Measurements from ENCODE around the gene MAT2B.

- PRO-cap, result no peak
These were observed 85.5 kb downstream of the PTTG1 start for GRCh38 chr5:160507136-160507517.

DNA sequence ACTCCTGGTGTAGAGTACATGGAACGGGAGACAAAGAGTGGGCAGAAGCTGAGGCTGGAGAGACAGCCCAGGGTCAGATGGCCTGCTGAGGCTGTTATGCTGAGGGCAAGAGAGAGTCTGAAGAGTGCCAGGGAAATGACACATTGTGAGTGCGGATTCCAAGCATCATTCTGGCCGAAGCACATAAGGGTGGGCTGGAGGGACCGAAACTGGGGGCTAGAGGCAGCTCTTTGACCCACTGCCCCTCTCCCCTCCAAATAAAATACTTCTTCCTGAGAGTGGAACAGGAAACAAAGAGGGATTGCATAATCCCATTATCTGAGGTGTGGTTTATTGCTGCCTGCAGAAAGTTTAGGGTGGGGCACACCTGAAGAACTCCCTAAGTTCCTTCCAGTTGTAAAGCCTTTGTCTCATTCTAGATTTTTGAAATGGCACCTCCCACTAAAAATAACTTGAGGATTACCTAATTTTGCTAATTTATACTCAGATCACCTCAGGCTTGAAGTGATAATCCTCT lies 158.0 kb downstream of the ATP10B start:
- PRO-cap, result unidirectional peak, minus-strand start at position 258 of the sequence

DNA sequence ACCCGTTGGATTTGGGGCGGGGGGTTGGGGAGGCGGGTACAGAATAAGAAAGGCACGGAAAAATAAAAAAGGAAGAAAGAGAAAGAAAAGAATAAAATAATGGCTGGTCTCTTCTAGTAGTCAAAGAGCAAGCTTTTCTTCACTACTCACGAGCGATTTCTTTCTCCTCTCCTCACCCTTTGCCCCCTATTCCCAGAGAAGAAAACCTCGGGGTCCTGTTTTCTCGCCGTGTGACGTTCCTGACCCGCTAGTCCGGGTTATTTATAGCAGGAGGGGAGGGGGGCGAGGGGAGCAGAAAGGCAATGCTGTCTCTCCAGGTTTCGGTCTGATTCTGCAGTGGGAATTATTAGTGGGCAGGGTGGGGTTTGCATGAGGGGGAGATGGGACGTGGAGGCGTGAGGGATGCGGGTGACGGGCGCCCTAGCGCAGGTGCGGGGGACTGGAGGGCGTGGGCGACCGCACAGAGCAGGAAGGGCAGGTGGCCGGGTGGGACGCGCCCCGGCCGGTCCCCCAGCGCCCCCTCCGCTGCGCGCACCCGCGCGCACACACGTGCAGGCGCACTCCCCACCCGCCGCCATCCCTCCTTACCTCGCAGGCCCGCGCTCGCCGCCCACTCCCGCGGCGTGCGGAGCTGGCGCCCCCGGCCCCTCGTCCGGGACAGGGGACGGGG lies 911 bp upstream of the GABRB2 start:
- PRO-cap, result no peak

DNA sequence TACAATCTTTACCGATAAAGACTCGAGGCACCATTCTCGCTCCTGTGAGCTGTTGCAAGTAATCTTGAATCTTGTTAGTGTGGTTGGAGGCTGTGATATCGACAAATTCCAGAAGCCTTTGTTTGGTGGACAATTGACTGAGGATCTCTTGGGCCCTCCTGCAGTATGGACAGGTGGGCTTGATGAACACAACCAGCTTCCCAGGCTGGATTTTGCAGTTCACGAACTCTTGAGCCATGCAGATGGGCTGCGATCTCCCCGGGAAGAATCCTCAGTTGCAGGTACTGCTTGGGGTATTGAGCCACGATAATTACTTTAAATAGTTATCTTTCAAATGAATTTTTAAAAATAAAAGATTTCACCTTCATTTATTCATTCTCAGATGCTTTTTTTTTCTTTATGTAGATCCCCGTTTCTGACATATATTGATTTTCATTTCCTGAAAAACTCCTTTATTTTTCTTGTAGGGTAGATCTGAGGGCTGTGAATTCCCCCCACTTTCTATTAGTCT lies 66.1 kb downstream of the GABRA6 start:
- PRO-cap, result no peak

- PRO-cap, result bidirectional peak, plus-strand start at chr5:163437628, minus-strand start at chr5:163437294
These were observed 458 bp upstream of the CCNG1 start for GRCh38 chr5:163436833-163437441.

- PRO-cap, result no peak
These were observed 22.2 kb downstream of the HMMR start for GRCh38 chr5:163482519-163483214.

- PRO-cap, result bidirectional peak, plus-strand start at chr5:163505579, minus-strand start at chr5:163505446; bidirectional peak, plus-strand start at chr5:163505997, minus-strand start at chr5:163505898
These were observed at the start of gene MAT2B for GRCh38 chr5:163505084-163506105. Gene MAT2B, plus strand, starts transcription at chr5:163505619.

DNA sequence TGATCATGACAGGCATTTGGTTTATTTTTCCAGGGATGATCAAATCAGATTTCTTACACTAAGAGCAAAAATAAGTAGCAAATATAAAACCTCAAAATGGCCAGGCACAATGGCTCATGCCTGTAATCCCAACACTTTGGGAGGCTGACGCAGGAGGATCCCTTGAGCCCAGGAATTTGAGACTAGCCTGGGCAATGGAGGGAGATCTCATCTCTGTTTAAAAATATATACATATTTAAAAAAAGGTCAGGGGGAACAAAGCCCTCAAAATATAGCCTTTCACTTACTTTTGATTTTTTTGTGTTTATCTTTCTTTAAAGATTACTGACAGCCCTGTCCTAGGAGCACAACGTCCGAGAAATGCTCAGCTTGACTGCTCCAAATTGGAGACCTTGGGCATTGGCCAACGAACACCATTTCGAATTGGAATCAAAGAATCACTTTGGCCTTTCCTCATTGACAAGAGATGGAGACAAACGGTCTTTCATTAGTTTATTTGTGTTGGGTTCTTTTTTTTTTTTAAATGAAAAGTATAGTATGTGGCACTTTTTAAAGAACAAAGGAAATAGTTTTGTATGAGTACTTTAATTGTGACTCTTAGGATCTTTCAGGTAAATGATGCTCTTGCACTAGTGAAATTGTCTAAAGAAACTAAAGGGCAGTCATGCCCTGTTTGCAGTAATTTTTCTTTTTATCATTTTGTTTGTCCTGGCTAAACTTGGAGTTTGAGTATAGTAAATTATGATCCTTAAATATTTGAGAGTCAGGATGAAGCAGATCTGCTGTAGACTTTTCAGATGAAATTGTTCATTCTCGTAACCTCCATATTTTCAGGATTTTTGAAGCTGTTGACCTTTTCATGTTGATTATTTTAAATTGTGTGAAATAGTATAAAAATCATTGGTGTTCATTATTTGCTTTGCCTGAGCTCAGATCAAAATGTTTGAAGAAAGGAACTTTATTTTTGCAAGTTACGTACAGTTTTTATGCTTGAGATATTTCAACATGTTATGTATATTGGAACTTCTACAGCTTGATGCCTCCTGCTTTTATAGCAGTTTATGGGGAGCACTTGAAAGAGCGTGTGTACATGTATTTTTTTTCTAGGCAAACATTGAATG lies 12.8 kb downstream of the MAT2B start:
- PRO-cap, result no peak

DNA sequence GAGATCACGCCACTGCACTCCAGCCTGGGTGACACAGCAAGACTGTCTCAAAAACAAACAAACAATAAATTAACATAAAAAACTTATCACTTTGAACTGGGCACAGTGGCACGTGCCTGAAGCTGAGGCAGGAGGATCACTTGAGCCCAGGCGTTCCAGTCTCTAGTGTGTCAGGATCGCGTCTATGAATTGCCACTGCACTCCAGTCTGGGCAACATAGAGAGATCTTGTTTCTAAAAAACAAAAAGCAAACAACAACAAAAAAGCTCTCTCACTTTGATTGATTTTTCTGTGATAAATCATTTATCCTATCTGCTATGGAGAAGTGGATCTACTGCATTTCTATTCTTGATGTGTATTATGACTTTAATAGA lies 236.3 kb downstream of the MAT2B start:
- PRO-cap, result no peak

DNA sequence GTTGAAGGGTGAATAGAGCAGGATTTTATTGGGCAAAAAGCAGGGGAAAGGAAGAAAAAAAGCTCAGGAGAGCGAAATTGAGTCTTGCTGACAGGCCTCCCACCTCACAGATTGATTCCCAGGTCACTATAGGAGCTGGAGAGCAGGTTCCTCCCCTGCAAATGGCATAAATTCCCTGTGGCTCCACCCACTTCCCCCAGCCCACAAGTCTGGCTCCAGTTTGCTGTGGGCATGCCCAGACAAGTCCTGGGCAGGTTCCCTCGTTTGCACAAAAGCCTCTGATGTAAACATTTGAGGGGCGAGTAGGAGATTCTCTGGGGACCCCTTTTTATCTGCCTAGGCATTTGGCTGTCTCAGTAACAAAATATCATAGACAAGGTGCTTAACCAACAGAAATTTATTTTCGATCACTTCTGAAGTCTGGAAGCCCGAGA lies 614.4 kb downstream of the MAT2B start:
- PRO-cap, result no peak

GRCh38 chr5:166073938-166074299 lies 904.9 kb upstream of the TENM2 start:
- PRO-cap, result no peak

- PRO-cap, result no peak
These were observed 654.0 kb upstream of the TENM2 start for GRCh38 chr5:166324837-166325242.

DNA sequence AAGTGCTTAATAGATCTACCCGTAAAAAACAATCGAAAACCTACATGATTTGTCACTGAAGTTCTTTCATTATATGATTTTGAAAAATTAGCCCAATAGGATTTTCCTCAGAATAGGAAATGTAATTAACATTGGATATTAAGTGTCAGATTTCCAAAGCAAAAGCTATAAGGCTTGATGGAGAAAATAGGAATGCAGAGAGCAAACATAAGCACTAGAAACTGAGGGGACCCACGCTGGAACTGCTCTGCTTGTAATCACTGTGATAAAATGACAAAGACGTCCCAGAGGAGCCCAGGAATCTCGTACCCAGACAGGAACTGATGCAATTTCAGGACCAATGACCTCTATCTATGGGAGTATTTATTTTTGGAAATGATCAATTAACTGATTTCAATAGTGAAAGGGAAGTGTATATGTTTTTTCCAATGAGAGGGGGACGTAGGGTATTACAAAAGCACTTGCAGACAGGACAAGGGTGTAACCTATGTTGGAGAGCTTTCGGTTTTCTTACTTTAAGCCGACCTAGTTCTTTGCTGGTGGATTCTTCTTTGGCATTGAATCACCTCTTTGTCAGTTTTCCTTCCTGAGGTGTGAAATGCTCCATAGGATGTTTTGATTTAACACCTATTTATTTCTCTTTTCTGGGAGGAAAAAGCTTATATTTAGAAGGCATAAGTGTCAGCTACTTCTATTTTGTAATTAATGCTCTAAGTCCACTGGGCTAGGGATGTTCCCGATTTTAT lies 598.2 kb downstream of the TENM2 start:
- PRO-cap, result no peak

GRCh38 chr5:168022859-168023231 lies 268.6 kb upstream of the WWC1 start:
- PRO-cap, result no peak

- PRO-cap, result no peak
These were observed 22.1 kb upstream of the WWC1 start for GRCh38 chr5:168269051-168269947.

GRCh38 chr5:168288093-168289298 lies 2.9 kb upstream of the WWC1 start:
- PRO-cap, result bidirectional peak, plus-strand start at chr5:168288634, minus-strand start at chr5:168288429

DNA sequence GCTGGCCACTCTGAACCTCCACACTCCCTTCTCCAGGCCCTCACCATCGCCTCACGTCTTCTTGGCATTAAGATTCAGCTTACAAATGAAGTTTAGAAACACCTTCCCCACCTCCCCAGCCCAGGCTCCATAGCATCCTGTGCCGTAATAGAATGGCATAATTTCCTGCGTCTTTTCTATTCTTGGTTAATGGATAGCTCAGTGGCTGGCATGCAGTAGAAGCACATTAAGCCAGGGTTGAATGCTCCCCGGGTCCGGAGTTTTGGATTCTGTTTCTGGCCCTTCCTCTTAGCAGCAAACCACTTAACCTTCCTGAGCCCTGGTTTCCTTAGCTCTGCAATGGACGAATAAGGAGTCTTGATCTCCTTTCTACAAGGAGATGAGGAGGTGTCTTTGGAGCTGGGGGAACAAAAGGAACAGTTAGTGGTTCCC lies 13.9 kb downstream of the WWC1 start:
- PRO-cap, result no peak

GRCh38 chr5:168328830-168329268 lies 37.4 kb downstream of the WWC1 start:
- PRO-cap, result no peak

- PRO-cap, result no peak
These were observed 88.7 kb upstream of the RARS1 start for GRCh38 chr5:168397484-168398045.

DNA sequence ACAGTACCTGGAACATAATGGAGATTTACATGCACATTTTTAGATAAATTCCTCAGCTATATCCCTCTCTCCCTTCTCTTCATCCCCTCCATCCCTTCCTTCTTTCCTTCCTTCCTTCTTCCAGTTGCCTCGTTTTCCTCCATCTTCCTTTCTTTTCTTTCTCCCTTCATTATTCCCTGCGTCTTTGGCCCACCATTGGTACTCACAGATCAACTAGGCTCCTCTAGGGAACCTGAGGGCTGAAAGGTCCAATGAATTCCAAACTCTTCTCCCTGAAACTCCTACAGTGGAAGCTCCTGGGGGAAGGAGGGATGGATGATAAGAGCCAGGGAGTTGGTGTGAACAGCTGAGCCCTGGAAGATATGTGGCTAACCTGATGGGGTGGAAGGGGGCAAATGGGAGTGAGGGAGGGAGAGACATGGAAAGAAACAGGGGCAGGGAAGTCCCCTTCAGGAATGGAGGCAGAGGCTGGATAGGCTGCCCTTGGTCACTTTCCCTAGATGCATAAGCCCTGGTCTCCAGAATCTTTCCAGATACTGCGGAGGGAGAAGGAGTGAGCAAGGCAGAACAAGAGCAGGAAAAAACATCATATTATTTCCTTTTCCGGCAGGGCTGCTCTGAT lies 85.4 kb upstream of the PANK3 start:
- PRO-cap, result no peak

Data from jejunum (tissue), 1 donor.